H1 (cell line): ENCODE data around the genes CCNA2, BLTP1 and HSPA4L.

GRCh38 chr4:120049576-120050270, 16.9 kb downstream of the MAD2L1 start:
- RRBS = no CpG with 5 or more reads among the region's 14 CpGs
CAGE:
- cytosol, long polyA plus RNA = no peak
- long polyA plus RNA = no peak
- nucleus, long polyA plus RNA = no peak

GRCh38 chr4:120066046-120066703, 473 bp downstream of the MAD2L1 start:
- RRBS = no CpG with 5 or more reads among the region's 32 CpGs
CAGE:
- cytosol, long polyA plus RNA = no peak
- long polyA plus RNA = no peak
- nucleus, long polyA plus RNA = no peak

DNA sequence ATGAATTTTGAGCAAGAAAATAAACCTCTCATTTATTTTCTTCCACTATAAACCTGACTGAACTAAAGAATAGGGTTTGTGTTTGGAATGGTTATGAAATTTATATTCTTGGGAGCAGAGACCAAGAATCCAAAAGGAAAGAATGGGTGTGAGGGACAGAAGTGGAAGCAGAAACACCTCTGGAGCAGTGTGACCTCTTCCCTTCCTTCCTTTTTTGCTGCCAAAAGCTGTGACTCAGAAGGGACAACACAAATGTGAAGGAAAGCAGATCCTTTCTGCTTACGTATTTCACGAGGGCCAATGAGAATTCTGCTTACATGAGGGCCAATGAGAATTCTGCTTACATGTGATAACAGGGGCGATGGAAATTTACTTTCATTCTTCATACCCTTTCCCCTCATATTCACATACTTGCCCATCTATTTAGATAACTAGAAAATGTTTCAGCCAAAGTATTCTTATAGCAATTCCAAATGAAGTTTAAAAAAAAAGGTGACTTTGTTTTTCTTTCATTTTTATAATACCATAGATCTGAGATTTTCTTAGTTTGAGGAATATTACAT, 404.6 kb downstream of the PRDM5 start:
- RRBS = no CpG with 5 or more reads among the region's 3 CpGs
CAGE:
- cytosol, long polyA plus RNA = no peak
- long polyA plus RNA = no peak
- nucleus, long polyA plus RNA = no peak

DNA sequence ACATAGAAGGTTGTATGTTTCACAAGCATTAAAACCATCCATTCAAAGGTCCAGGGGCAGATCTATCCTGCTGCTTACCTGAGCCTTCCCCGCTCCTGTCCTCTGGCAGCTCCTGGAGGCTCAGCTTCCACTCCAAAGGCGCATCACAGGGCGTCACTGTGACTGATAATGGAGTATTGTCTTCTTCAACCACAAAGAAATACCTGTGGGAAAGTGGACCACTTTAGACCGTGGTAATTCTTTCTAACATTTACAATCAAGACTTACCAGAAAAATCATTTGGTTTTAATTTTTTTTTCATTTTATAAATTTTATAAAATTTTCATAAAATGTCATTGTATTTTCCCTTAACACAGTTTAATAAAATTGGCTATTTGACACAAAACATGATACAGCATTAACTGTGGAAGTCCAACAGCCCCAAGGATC, 32.5 kb downstream of the NDNF start:
- RRBS = no CpG with 5 or more reads among the region's 4 CpGs
CAGE:
- cytosol, long polyA plus RNA = no peak
- long polyA plus RNA = no peak
- nucleus, long polyA plus RNA = no peak

- RRBS = no CpG with 5 or more reads among the region's 2 CpGs
CAGE:
- cytosol, long polyA plus RNA = no peak
- long polyA plus RNA = no peak
- nucleus, long polyA plus RNA = no peak
These were observed 89.7 kb upstream of the TNIP3 start for GRCh38 chr4:121253758-121254375.

GRCh38 chr4:121823365-121824310, at the start of gene CCNA2:
CCNA2 (minus strand) TSS chr4:121823883.
- RRBS = under 1% methylated on average over 19 of the region's 83 CpGs
CAGE:
- cytosol, long polyA plus RNA = start-site peak on the minus strand at chr4:121823832-121823903, 564 reads
- long polyA plus RNA = start-site peak on the minus strand at chr4:121823837-121823912, 529 and 749 reads in 2 replicates
- nucleus, long polyA plus RNA = start-site peak on the minus strand at chr4:121823871-121823908, 341 reads

- RRBS = 1% methylated on average over 48 of the region's 115 CpGs
CAGE:
- cytosol, long polyA plus RNA = no peak
- long polyA plus RNA = no peak
- nucleus, long polyA plus RNA = no peak
These were observed 756 bp downstream of the TRPC3 start for GRCh38 chr4:121950736-121951872.

DNA sequence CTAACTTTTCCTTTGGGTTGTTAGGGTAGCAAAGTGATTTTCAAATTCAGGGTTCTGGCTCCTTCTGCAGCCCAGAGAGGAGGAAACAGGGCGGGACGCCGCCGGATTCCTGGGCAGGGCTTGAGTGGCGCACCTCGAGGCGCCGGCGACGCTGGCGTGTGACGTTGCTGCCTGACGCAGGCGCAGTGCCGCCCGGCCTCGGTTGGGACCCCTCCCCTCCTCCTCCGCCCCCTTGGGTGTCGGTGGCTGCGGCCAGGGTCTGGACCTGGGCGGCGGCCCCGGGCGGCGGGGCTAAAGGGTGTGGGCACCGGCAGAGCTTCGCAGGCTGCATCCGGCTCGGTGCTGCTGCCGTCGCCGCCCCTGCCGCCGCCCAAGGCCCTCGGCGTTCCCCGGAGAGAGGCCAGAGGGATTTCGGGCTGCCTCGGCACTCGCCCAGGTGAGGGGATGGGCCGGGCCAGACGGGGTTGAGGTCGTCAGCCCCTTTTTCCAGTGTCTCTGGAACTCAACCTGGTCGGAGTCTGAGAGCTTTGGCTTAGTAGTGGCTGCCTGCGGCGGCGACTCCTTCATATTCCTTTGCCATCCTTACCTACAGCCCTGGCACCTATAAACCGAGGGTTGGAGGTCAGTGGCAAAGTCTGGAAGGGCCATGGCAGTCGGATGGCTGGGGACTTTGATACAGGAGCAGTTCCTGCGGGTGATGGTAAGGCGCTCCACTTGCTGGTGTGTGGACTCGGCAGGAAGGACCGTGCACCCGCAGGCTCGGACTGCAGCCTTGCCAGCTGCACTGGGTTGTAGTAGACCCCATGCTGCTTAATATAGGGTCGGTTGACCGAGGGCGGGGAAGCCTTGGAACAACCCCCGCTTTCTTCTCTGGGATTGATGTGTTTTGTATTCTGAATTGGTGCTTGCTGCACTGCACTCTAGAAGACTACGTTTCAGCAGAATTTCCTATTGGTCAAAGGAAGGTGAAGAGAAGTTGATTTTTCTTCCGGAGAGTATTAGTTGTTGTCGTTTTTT, at the start of gene BLTP1:
Gene BLTP1 (plus strand): TSS at position 183 of the 1,017 bp plus-strand sequence.
- RRBS = 1% methylated on average over 26 of the region's 62 CpGs
CAGE:
- cytosol, long polyA plus RNA = no peak
- long polyA plus RNA = start-site peak on the plus strand centred at position 318 of the sequence, 289 bp wide, 82 and 58 reads in 2 replicates
- nucleus, long polyA plus RNA = start-site peak on the plus strand centred at position 232 of the sequence, 7 bp wide, 137 reads

DNA sequence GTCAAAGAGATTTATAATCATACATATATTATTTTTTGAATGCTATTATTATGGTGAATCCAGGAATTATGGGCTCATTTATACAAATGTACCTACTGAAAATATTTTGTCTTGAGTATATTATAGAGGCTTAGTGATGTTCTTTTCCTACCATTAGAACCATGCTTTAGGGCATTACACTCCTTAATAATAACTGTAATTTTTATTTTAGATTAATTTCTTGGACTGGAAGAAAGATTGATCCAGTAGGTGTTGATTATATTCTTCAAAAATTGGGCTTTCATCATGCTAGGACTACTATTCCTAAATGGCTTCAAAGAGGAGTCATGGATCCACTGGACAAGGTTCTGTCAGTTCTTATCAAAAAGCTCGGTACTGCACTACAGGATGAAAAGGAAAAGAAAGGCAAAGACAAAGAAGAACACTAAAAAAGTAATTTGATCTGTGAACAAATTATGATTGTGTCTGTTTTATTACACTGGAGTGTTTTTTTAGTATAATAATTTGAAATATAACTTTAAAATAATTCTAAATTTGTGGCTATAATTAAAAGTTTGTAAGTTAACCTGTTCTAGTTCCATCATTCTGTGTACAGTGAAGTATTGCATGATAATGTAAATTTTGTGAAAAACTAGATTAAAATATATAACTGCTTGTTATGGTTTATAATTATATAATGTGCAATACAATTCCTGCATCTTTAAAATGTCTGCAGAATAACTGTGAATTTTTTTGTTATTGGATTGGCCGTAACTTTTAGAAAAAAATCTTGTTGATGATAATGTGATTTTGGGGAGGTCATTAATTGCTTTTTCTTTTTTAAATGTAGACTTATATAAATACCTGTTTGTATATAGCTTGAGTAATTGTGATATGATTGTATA, 16.7 kb upstream of the ADAD1 start:
- RRBS = no CpG with 5 or more reads among the region's 2 CpGs
CAGE:
- cytosol, long polyA plus RNA = no peak
- long polyA plus RNA = no peak
- nucleus, long polyA plus RNA = start-site peak on the plus strand centred at position 795 of the sequence, 6 bp wide, 16 reads

- RRBS = no CpG with 5 or more reads among the region's 24 CpGs
CAGE:
- cytosol, long polyA plus RNA = no peak
- long polyA plus RNA = no peak
- nucleus, long polyA plus RNA = no peak
These were observed 22.2 kb downstream of the SPATA5 start for GRCh38 chr4:122944902-122945584.

DNA sequence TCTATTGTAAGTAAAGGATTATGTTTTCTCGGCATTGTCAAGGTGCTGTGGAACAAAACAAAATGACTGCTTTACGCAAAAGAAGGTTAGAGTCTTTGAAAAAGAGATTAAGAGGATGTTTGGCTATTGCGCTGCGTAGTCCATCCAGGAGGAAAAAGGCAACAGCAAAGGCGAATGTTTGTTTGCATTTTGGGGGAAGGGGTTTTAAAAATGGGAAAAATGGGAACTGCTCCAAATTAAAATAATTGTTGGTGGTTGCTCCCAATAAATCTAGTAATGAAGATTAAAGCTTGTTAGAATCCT, 57.7 kb upstream of the SPRY1 start:
- RRBS = no CpG with 5 or more reads among the region's 5 CpGs
CAGE:
- cytosol, long polyA plus RNA = no peak
- long polyA plus RNA = no peak
- nucleus, long polyA plus RNA = no peak

DNA sequence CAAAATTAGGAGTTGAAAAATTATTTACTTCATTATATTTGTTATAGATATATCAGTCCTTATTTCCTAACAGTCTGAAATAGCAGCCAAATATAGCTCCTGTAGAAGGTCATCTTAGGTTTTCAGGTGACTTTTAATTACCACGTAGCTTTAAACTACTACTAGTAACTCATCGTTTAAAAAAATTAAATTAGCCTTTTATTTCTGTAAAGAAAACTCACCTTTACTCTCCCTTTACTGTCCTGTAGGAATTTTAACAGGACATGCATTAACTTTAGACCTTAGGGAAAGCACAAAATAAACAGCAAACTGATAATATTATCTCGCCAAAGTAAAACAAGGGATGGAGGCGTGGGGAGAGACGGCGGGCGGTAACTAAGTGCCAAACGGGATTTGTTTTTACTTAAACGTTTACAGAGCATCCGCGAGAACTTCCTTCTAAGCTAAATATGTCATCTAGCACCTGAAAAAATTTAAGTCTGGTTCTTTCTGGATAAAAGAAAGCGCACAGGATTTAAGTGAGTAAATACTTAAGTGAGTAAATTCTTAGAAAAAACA, 108.3 kb downstream of the SPRY1 start:
- RRBS = no CpG with 5 or more reads among the region's 12 CpGs
CAGE:
- cytosol, long polyA plus RNA = no peak
- long polyA plus RNA = no peak
- nucleus, long polyA plus RNA = no peak

DNA sequence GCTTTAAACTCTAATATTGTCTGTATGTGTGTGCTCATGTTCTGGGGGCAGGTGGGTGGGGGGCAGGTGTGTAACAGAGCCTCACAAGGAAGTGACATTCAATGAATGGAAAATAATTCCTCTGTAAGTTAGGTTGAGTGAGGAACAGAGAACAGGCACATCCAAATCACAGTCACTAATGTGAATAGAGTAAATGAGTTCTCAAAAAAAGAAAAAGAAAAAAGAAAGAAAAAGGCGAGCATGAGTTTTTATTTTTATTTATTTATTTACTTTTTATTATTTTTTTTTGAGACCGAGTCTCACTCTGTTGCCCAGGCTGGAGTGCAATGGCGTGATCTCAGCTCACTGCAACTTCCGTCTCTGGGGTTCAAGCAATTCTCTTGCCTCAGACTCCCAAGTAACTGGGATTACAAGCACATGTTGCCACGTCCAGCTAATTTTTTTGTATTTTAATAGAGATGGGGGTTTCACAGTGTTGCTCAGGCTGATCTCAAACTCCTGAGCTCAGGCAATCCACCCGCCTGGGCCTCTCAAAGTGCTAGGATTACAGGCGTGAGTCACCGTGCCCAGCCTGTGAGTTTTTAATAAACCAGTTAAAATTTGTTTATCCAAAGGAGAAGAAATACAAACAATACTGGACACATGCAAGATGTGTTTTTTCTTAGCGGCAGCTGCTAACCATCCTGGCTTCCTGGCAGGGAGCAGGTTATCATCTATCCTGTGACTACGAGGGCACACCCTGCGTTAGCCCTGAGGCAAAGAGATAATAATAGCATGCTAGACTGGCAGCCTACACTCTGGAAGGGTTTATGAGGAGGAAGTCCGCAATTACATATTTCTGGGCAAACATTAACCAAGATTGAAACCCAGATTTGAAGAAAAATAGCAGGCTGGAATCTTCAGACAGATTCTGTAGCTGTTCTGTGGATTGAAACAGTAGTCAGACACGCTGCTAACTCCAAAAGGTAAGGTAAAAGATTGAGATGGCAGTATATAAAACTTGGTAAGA, 191.3 kb downstream of the SPRY1 start:
- RRBS = no CpG with 5 or more reads among the region's 13 CpGs
CAGE:
- cytosol, long polyA plus RNA = no peak
- long polyA plus RNA = no peak
- nucleus, long polyA plus RNA = no peak

DNA sequence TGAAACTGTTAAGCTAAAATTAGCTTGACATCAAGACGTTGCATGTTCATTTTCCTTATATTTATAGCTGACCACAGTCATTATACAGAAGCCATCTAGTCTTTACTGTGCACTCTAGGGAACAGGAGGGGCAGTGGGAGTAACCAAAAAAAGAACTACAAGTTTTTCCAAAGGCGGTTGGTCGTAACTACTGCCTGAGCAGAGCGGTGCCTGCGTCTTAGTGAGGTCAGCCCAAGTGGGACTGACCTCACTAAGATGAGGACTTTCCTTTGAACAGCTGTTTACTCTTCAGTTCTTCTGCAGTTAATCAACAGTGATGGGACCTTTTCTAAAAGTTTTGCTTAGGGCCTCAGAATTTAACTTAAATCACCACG, 192.3 kb downstream of the SPRY1 start:
- RRBS = no CpG with 5 or more reads among the region's 6 CpGs
CAGE:
- cytosol, long polyA plus RNA = no peak
- long polyA plus RNA = no peak
- nucleus, long polyA plus RNA = no peak

GRCh38 chr4:123601344-123601794, 204.8 kb downstream of the SPRY1 start:
- RRBS = no CpG with 5 or more reads among the region's 4 CpGs
CAGE:
- cytosol, long polyA plus RNA = no peak
- long polyA plus RNA = no peak
- nucleus, long polyA plus RNA = no peak

DNA sequence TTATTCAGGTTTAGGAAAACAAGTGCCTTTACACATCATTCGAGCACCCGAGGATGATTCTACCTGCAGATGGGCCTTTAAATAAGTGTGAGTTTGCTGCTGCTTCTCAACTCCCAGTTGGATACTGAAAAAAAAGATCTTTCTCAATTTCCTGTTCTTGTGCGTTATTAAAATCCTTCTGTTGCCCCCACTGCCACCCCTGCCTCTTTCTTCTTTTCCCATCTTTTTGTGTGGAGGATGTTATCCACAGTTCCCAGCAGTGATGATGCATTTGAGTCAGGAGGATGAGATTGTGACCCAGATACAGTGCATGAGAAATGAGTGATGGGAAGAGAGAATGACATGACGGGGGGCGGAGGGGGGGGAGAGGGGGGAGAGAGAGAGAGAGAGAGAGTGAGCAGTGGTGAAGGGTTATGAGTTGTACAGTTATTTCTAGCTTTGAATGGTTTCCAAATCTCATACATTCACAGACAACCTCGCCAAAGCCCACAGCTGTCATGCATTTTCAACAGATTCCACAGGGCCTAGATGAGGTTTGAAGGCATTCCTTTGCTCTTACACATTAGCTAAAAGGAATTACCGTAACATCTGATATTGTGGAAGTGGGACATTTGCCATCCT, 435.5 kb downstream of the SPRY1 start:
- RRBS = no CpG with 5 or more reads among the region's 7 CpGs
CAGE:
- cytosol, long polyA plus RNA = no peak
- long polyA plus RNA = no peak
- nucleus, long polyA plus RNA = no peak

GRCh38 chr4:124936453-124936946, 224.0 kb upstream of the ANKRD50 start:
- RRBS = no CpG with 5 or more reads among the region's 5 CpGs
CAGE:
- cytosol, long polyA plus RNA = no peak
- long polyA plus RNA = no peak
- nucleus, long polyA plus RNA = no peak

DNA sequence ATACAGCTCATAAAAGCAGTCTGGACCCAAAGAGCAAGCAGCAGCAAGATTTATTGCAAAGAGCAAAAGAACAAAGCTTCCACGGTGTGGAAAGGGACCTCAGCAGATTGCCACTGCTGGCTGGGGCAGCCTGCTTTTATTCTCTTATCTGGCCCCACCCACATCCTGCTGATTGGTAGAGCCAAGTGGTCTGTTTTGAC, 85.7 kb upstream of the FAT4 start:
- RRBS = no CpG with 5 or more reads among the region's 1 CpG
CAGE:
- cytosol, long polyA plus RNA = no peak
- long polyA plus RNA = no peak
- nucleus, long polyA plus RNA = no peak

DNA sequence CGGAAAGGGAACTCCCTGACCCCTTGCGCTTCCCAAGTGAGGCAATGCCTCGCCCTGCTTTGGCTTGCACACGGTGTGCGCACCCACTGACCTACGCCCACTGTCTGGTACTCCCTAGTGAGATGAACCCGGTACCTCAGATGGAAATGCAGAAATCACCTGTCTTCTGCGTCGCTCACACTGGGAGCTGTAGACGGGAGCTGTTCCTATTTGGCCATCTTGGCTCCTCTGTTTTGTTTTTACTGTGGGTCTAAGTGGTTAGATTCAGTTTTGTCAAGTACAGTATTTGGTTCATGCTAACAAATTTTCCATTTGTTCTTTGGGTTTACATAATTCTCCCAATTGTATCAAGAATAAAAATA, 23.2 kb downstream of the INTU start:
- RRBS = no CpG with 5 or more reads among the region's 10 CpGs
CAGE:
- cytosol, long polyA plus RNA = no peak
- long polyA plus RNA = no peak
- nucleus, long polyA plus RNA = no peak

GRCh38 chr4:127781618-127782452, at the start of gene HSPA4L:
HSPA4L (plus strand) TSS chr4:127782322.
- RRBS = 8% methylated on average over 39 of the region's 85 CpGs
CAGE:
- cytosol, long polyA plus RNA = no peak
- long polyA plus RNA = no peak
- nucleus, long polyA plus RNA = start-site peak on the plus strand at chr4:127782270-127782327, 206 reads